ENCODE results near the gene SMIM7.

DNA sequence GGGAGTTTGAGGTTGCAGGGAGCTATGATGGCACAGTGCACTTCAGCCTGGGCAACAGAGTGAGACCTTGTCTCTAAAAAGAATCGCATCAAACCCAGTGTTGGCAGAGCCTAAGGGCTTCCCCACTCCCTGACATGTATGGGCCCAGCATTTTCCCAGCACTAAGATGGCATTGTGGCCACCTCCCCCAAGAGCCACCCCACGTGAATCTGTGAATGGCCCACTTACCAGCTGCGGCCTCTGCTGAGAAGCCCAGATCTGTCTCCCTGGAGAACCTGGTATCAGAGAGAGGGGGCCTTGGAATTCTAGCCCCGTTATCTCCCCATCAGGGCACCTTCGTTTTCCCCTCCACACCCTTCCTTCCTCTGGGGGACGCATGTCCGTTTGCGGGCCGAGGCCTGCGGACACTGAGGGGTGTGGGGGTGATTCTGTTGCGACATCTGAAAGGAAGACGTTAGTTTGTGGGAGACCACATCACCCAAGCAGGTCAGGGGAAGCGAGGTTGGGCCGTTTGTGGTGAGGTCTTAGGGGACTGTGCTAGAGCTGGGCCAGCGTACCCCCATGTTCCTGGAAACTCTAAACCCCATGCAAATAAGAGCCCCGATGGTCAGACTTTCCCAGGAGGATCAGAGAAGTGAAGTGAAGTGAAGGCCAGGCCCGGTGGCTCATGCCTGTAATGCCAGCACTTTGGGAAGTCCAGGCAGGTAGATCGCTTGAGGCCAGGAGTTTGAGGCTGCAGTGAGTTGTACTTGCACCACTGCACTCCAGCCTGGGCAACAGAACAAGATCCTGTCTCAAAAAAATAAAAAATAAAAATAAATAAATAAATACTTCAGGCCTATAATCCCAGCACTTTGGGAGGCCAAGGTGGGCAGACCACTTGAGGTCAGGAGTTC, 3.7 kb upstream of the HSH2D start:
CAGE:
- cytosol, long polyA minus RNA: no peak
- cytosol, long polyA plus RNA: no peak
- long polyA plus RNA: no peak
- nucleus, long polyA minus RNA: no peak
- nucleus, long polyA plus RNA: no peak

DNA sequence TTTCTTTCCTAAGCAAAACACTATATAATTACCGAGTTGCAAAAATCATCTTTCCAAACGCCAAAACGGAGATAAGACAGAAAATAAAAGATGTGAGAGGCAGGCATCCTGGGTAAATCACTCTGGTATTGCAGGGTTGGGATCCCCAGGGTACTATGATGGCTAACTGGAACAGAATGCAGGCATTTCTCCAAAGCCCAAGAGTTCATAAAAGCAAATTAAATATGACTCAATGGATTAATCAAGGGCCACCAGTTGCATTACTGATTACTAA, 694 bp upstream of the AP1M1 start:
CAGE:
- cytosol, long polyA minus RNA: no peak
- cytosol, long polyA plus RNA: no peak
- long polyA plus RNA: no peak
- nucleus, long polyA minus RNA: no peak
- nucleus, long polyA plus RNA: no peak

DNA sequence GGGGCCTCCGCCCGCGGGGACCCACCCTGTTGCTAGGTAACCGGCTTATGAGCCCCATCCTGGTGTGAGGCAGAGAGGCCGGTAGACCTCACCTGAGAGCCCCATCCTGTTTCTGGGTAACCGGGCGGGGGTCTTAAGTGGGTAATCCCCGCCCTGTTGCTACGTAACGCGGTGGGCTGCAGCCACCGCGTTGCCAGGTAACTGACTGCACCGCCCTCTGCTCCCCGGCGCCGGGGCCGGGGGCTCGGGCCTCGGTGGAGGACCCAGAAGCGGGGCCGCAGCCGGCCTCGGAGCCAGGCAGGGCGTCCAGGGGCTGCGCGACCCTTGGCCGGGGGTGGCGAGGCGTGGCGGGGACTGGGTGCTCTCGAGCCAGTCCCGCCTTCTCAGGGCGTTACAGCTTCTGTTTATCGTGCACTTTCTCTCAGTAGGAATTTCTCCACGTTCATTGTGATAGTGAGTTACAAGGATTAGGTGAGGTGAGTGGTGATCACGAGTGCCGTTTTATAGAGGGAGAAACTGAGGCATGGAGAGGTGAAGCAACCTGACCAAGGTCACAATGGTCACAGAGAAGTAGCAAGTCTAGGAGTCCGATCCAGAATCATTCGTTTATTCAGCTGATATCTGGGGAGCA, 516 bp downstream of the AP1M1 start:
CAGE:
- cytosol, long polyA minus RNA: no peak
- cytosol, long polyA plus RNA: no peak
- long polyA plus RNA: no peak
- nucleus, long polyA minus RNA: no peak
- nucleus, long polyA plus RNA: no peak

GRCh38 chr19:16327525-16328307, 3.1 kb downstream of the KLF2 start:
CAGE:
- cytosol, long polyA minus RNA: no peak
- cytosol, long polyA plus RNA: no peak
- long polyA plus RNA: no peak
- nucleus, long polyA minus RNA: no peak
- nucleus, long polyA plus RNA: no peak

DNA sequence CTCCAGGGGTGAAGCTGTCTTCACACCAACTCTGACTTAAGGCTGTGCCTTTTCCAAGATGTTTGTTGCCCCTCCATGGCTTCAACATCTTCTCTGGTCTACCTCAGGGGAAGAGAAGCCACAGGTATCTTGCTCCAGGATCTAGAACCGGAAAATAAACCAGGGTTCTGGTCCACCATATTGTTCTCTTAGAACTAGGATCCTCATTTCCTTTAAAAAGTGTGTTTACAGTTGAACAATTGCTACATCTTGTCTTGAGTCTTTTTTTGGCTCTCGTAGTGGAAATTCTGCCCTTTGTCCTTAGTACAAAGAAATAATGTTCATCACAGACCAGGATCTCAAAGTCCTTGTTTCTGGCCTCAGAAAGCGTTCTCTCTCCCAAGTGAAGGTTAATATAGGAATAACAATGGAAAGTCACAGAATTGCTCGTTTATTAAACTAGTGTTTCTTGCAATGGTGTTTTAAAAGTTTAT, 20.8 kb downstream of the KLF2 start:
CAGE:
- cytosol, long polyA minus RNA: no peak
- cytosol, long polyA plus RNA: no peak
- long polyA plus RNA: no peak
- nucleus, long polyA minus RNA: no peak
- nucleus, long polyA plus RNA: no peak

CAGE:
- cytosol, long polyA minus RNA: no peak
- cytosol, long polyA plus RNA: no peak
- long polyA plus RNA: no peak
- nucleus, long polyA minus RNA: no peak
- nucleus, long polyA plus RNA: no peak
Measured at GRCh38 chr19:16349716-16350272, 25.2 kb downstream of the KLF2 start.

DNA sequence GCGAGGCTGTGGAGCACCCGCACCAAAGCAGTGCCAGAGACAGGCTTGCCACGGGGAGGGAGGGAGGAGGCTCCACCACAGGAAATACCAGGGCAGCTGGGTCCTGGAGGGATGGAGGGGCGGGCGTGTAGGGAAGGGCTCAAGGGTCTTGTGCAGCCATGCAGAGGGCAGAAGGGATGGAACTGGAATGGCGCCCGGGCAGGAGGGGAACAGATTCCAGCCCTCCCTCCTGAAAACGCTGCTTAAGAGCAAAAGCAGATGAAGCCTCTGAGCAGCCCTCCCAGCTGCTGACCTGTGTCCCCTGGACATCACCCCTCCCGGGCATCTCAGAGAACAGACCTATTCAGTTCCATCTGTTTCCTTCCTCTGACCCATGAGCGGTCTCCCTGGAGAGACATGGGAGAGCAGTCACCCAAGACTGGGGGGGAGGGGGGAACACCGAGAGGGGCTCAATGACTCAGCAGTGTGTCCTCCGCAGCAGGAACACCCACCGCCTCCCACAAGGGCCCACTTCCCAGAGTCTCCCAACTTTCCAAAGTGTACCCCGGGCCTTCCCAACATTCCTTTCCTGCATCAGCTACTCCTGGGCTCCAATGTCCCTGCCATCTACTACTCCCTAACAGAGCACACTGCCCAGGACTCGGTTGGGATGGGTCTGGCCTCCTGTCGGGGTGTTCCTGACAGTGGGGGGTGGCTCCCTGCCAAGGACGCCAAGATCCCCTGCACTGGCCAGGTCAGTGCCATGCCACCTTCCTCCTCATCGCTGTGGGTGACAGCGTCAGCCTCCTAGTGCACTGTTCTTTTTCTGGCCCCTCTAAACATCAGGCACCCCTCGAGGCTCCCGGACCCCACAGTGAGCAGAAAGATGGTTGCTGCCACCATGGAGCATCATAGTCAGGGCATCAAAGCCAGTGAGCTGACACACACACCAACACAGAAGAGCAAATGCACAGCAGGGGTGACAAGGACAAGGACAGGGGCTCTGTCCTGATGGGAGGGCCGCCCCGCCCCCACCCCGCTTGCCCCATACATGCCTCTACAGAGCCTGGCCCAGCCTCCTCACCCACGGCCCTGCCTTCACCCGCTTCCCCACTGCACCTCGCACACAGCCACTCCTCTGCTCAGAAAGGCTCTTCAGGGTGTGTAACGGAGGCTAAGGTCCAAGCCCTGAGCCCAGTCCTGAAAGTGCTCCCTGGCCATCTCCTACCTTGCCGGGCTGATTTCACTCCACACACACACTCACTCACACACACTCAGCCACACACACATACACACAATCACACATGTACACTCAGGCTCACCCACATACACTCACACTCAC, 13.9 kb downstream of the EPS15L1 start:
CAGE:
- cytosol, long polyA minus RNA: no peak
- cytosol, long polyA plus RNA: no peak
- long polyA plus RNA: no peak
- nucleus, long polyA minus RNA: no peak
- nucleus, long polyA plus RNA: no peak

GRCh38 chr19:16461645-16462182, 10.1 kb downstream of the EPS15L1 start:
CAGE:
- cytosol, long polyA minus RNA: no peak
- cytosol, long polyA plus RNA: no peak
- long polyA plus RNA: no peak
- nucleus, long polyA minus RNA: no peak
- nucleus, long polyA plus RNA: no peak

CAGE:
- cytosol, long polyA minus RNA: no peak
- cytosol, long polyA plus RNA: no peak
- long polyA plus RNA: no peak
- nucleus, long polyA minus RNA: no peak
- nucleus, long polyA plus RNA: no peak
Measured at GRCh38 chr19:16518194-16519001, 22.2 kb downstream of the C19orf44 start.

GRCh38 chr19:16540733-16541434, 1.4 kb downstream of the CHERP start:
CAGE:
- cytosol, long polyA minus RNA: no peak
- cytosol, long polyA plus RNA: no peak
- long polyA plus RNA: no peak
- nucleus, long polyA minus RNA: no peak
- nucleus, long polyA plus RNA: no peak

DNA sequence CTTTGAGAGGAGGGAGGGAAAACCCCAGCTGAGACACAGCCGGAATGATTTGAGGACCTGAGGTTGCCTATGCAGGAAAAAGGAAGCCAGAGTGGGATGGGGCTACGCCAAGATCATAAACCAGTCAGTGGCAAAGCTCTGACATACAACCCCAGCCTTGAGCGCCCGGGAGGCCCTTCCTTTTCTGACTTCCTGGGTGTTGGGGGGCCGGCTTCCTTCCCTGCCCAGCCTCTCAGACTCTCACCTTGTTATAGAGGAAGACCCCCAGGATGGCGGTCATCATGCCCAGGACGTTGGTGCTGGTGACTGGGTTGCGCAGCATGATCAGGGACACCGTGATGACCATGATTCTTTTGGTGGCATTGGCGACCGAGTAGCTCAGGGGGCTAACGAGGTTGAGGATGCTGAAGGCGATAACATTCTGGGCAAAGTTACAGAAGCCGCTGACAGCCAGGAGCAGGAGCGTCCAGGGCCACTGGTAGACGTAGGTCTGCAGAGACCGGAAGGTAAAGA, 12.7 kb upstream of the CHERP start:
CAGE:
- cytosol, long polyA minus RNA: no peak
- cytosol, long polyA plus RNA: no peak
- long polyA plus RNA: no peak
- nucleus, long polyA minus RNA: no peak
- nucleus, long polyA plus RNA: no peak

CAGE:
- cytosol, long polyA minus RNA: no peak
- cytosol, long polyA plus RNA: no peak
- long polyA plus RNA: no peak
- nucleus, long polyA minus RNA: no peak
- nucleus, long polyA plus RNA: no peak
Measured at GRCh38 chr19:16560050-16560469, 12.2 kb downstream of the SLC35E1 start.

DNA sequence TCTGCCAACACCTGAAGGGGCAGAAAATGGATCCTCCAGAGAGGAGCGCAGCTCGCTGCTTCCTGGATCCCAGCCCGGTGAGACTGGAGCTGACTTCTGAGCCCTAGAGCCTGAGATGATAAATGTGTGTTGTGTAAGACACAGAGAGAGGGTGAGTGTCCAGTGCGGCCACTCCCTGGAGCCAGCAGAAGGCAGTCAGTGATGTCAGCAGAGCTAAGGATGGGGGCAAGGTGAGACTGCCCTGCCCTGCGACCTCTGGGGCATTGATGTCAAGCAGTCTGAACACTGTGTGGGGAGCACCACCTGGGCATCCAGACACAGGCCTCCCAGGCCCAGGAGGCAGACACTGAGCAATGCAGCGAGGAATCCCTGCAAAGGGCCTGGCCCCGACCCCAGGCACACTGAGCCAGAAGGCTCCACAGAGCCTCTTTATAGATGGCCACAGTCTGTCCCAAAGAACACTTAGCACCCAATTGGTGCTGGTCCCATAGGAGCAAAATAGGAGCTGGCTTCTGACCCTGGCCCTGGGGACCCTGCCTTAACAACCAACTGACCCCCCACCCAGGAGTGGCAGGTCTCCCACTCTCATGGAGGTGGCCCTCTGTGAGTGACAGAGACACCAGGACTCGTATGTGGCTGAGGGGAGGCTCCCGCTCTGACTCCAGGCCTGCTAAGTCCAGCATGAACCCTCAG, 9.9 kb upstream of the SLC35E1 start:
CAGE:
- cytosol, long polyA minus RNA: no peak
- cytosol, long polyA plus RNA: no peak
- long polyA plus RNA: no peak
- nucleus, long polyA minus RNA: no peak
- nucleus, long polyA plus RNA: no peak

CAGE:
- cytosol, long polyA minus RNA: start-site peak on the minus strand at chr19:16660117-16660134, 61 reads
- cytosol, long polyA plus RNA: start-site peak on the minus strand at chr19:16660120-16660149, 1,015 and 260 reads in 2 replicates
- long polyA plus RNA: start-site peak on the minus strand at chr19:16660121-16660148, 1,083 and 949 reads in 2 replicates
- nucleus, long polyA minus RNA: start-site peak on the minus strand at chr19:16660120-16660135, 28 reads
- nucleus, long polyA plus RNA: start-site peak on the minus strand at chr19:16660113-16660144, 602 and 874 reads in 2 replicates
Measured at GRCh38 chr19:16659372-16660205, at the start of gene SMIM7. TSS of gene SMIM7 (minus strand) at chr19:16660144.

DNA sequence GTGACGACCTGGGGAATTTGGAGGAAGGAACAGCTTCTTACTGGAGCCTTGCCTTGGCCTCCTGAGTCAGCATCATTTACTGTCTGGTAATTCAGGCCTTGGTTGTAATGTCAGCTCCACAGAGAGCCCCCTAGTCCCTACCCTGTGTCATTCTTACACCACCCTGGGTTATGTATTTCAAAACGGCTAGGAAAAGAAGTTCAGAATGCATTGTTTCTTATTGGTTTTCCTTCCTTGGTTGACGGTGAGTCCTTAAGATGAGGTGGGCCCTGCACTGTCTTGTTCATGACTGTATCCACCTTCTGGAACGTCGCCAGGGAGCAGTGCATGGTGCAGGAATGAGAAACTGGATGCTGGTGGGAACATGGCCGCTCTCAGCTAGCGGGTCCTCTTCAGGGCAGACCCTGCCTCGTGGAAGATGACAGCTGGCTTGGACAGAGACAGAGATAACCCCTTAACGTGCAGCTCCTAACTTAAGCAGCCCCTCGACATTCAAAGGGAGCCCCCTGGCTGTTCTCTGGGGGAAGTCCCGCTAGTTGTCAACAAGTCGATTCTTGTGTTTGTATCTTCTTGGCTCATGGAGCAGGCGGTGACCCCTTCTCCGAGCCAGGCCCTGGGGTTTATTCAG, 7.2 kb downstream of the SIN3B start:
CAGE:
- cytosol, long polyA minus RNA: no peak
- cytosol, long polyA plus RNA: no peak
- long polyA plus RNA: no peak
- nucleus, long polyA minus RNA: no peak
- nucleus, long polyA plus RNA: no peak

DNA sequence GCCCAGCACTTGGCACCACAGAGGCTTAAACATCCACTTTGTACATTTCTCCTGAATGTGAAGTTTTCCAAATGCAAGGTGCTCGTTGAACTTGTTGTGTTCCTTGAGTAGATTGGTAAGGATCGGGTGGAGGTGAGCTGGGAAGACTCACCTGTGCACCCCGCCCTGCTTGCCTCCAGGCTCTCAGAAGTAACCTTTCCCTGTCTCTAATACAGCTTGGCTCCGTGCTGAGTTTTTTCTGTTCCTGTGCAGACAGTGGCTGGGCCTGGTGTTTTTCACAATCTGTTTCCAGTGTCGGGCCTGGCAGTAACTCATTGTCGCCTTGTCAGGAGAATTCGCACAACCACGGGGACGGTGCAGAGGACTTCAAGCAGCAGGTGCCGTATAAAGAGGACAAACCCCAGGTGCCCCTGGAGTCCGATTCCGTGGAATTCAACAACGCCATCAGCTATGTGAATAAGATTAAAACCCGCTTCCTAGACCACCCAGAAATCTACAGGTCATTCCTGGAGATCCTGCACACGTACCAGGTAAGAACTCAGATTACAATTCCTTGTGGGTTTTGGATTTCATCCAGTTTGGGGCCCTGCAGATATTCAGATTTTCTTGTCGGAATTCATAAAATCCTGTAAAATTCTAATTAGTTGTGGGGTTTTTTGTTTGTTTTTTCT, 12.4 kb downstream of the SIN3B start:
CAGE:
- cytosol, long polyA minus RNA: no peak
- cytosol, long polyA plus RNA: no peak
- long polyA plus RNA: no peak
- nucleus, long polyA minus RNA: no peak
- nucleus, long polyA plus RNA: no peak

DNA sequence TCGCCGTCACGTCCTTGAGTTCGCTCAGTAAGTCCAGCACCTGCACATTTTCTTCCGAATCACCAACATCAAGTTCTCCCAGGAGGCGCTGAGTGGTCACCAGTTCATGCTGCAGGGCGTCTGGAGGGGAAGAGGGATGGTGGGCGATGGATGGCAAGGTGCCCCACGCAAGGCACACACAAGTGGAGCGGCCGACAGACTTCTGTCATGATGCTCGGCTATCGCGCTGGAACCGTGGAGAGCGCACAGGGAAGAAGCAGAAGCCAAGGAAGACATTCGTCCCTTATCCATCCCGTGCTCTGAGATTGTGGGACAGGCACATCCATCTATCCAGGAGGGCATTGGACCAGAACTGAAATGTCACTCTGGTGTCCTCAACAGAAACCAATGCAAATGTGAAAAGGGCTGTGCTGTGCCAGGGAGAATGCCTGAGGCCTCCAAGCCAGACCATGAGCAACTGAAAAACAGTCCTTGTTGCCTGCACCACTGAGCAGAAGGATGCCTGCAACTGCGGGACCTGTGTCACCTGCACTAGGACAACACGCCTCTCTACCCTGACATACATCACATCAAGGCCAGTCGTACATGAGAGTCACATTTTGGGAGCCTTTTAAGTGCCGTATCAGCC, 22.3 kb downstream of the HAUS8 start:
CAGE:
- cytosol, long polyA minus RNA: no peak
- cytosol, long polyA plus RNA: no peak
- long polyA plus RNA: no peak
- nucleus, long polyA minus RNA: no peak
- nucleus, long polyA plus RNA: no peak

DNA sequence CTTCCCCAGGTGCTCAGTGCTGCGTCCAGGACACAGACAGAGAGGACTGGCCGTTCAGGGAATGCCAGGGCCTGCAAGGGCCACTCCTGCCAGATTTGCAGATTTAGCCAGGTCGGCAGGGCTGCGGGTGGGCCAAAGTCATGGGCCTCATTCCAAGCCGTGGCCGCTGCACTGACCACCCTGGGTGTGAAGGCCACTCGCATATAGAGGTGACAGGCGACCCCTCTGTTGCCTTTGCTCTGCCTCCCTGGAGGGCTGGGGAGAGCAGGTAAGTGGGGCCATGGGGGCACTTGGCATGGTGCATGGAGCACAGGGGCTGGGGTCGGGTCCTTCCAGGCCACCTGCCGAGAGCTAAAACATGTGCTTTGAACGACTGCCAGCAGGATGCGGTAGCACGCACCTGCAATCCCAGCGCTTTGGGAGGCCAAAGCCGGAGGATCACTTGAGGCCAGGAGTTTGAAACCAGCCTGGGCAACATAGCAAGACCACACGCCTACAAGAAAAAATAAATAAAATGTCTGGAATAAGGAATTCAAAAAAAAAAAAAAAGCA, 37.1 kb upstream of the USE1 start:
CAGE:
- cytosol, long polyA minus RNA: no peak
- cytosol, long polyA plus RNA: no peak
- long polyA plus RNA: no peak
- nucleus, long polyA minus RNA: start-site peak on the plus strand centred at position 304 of the sequence, 884 bp wide, 12 reads
- nucleus, long polyA plus RNA: no peak

GRCh38 chr19:17212914-17213428, 2.2 kb upstream of the USE1 start:
CAGE:
- cytosol, long polyA minus RNA: start-site peak on the plus strand at chr19:17213260-17213388, 8 reads
- cytosol, long polyA plus RNA: no peak
- long polyA plus RNA: no peak
- nucleus, long polyA minus RNA: no peak
- nucleus, long polyA plus RNA: no peak

CAGE:
- cytosol, long polyA minus RNA: no peak
- cytosol, long polyA plus RNA: no peak
- long polyA plus RNA: no peak
- nucleus, long polyA minus RNA: no peak
- nucleus, long polyA plus RNA: no peak
Measured at GRCh38 chr19:17243136-17243416, 2.6 kb downstream of the NR2F6 start.